Measurements from ENCODE around the genes PPY, NAGS, FAM171A2 and FZD2.

GRCh38 chr17:43528274-43529101 lies 17.7 kb downstream of the ETV4 start:
- PRO-cap: no peak

GRCh38 chr17:43657402-43657959 lies 4.2 kb downstream of the MEOX1 start:
- PRO-cap: no peak

DNA sequence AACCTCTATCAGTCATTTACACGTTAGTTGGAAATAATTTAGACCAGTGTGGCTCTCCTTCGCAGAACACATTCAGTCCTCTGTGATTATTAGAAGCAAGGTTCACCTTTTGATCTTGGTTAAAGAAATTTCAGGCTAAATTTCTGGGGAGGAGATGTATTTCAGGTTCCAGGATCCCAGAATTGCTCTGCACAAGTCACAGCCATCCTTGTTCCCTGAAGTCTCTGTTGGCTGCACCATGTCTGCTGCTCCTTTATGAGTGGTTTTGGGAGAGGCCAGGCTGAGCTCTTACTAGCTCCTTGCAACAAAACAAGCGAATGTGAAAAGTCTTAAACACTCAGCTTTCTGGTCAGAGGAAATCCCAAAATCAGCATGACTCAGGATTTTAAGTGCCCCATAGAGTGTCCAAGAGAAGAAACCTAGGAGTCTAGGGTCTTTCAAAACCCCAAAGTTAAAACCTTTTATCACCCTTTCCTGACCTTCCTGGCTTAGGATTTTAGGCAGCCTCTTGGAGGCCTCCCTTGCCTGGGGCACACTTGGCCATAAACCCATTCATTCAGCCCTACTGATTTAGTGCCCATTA lies 37.1 kb downstream of the SOST start:
- PRO-cap: no peak

- PRO-cap: no peak
Measured at GRCh38 chr17:43758368-43758617, 298 bp downstream of the SOST start.

GRCh38 chr17:43830715-43831181 lies 2.2 kb downstream of the MPP3 start:
- PRO-cap: no peak

DNA sequence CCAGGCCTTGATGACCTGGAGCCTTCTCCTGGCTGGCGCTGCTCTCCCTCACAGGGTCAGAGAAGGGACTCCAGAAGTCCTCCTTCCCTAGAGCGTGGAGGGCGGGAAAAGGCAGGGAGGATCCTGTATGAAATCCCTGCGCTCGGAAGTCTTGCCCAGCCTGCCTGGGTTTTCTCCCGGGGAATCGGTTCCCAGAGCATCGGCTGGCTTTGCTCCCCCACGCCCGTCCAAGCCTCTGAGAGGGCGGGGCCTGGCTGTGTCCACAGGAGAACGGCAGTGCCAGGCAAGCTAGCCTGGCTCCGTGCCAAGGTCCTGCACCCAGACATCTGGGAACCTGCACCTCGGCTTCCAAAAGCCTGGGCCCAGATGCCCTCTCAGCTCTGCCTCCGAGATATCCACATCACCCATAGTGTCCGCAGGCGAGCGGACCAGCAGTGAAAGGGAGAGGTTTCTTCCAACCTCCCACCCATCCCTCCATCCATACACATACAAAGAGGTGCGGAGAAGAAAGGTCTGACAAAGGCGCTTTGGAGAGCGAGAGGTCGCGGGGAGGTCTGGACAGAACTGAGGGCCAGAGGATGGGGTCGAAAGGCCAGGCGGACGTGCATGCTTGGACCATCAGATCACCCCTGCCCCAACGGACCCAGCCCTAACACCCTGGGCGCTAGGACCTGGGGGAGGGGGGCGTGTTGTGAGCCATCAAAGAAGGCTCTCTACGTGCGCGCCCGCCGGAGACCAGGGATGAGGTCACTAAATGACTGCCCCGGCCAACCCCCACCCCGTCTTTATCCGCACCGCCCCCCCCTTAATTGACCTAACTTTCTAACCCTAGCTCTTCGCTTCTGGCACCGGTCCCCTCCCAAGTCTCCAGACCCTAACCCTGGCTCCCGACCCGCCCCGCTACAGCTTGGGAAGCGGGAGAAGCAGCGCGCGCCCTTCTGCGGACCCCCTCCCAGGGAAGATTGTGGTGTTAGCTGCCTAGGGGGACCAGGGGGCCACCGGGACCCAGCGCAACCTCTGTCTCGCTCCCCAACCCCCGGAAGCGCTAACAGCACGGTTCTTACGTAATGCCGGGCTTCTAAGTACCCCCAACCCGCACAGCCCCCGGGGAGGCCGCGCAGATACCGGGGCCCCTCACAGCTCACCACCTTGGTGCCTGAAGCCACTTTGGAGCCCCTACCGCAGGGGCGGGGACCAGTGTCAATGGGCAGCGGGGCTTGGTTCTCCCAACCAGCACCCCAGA lies 850 bp downstream of the MPP2 start:
- PRO-cap: no peak

GRCh38 chr17:43908070-43908720 lies 859 bp upstream of the MPP2 start:
- PRO-cap: no peak

DNA sequence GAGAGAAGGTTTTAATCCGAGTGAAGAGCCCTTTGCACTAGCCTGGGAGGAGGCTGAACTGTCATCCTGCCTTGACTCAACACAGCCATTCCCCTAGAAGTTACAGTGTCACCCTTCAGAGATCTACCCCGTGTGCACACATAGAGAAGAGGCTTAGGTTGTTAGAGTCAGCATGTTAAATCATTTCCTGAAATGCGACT lies 14.4 kb downstream of the PPY start:
- PRO-cap: no peak

- PRO-cap: no peak
Measured at GRCh38 chr17:43942432-43942764, at the start of gene PPY. Gene PPY (minus strand): TSS chr17:43942476.

- PRO-cap: no peak
Measured at GRCh38 chr17:44004218-44004791, at the start of gene NAGS. Gene NAGS (plus strand): TSS chr17:44004622.

GRCh38 chr17:44006263-44006948 lies 2.0 kb downstream of the NAGS start:
- PRO-cap: bidirectional peak, plus-strand start at chr17:44007085, minus-strand start at chr17:44006922

DNA sequence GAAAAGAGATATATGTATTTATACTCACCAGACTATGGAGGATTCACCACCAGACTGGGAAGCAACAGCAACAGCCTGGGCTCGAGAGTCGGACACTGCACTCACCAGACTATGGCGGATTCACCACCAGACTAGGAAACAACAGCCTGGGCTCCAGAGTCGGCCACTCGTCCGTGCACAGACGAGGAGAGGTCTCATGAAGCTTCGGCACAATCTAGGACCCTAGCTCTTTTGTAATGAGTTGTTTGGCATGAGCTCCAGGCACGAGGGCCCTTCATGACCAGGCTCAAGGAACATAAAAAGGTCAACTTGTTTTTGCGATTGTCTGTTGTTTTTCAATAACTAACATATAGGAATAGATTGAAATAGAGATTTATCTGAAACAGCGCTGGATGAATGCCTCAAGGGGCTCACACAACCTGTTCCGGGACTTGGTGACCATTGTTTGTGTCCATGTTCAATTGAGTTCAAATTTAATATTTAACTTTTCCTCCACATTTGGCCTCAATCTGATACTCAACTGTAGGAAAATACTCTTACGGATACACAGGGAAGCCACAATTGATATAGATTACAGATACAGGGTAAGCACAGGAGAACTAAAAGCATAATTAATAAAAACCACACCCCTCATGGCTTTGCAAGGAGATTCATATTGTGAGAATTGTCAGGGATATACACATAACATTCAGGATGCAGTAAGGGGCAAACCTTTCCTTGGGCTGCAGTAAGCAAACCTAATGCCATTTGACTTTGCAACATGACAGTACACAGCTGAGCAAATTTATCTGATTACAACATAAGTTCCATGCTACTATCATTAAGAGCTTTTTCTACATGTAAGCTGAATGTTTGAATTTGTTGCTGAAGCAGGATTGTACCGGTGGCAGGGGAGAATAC lies 4.7 kb upstream of the TMEM101 start:
- PRO-cap: no peak

GRCh38 chr17:44034265-44034518 lies 19.4 kb upstream of the TMEM101 start:
- PRO-cap: no peak

DNA sequence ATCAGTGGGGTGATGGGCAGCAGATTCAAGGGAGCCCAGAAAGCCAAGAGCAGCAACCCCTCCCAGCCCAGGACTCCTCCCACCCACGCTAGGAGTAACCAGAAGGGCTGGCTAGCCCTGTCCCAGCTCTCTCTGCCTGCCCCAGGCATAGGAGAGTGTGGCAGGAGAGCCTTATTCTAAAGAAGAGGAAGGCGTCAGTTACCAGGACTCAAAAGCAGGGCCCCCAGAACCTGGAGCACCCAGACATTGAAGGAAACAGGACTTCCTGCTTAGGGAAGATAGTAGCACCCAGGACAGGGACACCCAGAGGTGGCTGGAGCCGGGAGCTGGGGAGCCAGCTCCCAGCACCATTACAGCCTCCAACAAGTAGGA lies 10.4 kb downstream of the HDAC5 start:
- PRO-cap: no peak

GRCh38 chr17:44120839-44121970 lies 2.2 kb downstream of the HDAC5 start:
- PRO-cap: no peak

- PRO-cap: no peak
Measured at GRCh38 chr17:44235514-44236022, 16.1 kb upstream of the UBTF start.

DNA sequence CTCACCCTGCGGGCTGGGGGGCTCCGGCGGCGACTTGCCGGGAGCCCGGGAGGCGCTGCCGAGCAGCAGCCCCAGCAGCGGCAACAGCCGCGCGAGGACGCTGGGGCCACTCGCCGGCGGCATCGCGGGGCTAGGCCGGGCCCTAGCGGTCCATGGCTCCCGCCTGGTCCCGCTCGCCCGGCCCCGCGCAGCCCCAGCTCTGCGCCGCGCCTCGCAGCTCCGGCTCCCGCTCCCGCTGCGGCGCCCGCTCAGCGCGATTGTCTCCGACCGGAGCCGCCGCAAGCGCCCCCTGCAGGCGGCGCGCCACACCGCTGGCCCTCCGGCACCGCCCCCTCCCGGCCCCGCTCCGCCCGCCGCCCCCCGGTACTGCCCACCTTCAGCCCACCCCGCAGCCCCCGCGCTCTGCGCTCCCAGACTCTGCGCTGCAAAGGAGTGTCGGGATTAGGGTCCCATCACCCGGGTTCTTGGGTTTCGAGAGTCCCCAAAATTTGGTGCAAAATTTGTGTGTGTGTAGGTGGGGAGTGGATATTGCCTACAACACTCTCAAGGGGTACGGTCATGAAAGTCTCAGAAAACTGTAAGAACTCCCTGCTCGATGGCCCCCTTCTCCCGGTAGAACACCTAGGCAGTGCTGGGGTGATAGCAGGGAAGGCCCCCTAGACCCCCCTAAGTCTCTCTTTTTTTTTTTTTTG lies at the start of gene FAM171A2:
FAM171A2 (minus strand) TSS at position 262 of the 692 bp plus-strand sequence.
- PRO-cap: unidirectional peak, minus-strand start at position 259 of the sequence

- PRO-cap: no peak
Measured at GRCh38 chr17:44436448-44436746, 46.9 kb upstream of the ITGA2B start.

DNA sequence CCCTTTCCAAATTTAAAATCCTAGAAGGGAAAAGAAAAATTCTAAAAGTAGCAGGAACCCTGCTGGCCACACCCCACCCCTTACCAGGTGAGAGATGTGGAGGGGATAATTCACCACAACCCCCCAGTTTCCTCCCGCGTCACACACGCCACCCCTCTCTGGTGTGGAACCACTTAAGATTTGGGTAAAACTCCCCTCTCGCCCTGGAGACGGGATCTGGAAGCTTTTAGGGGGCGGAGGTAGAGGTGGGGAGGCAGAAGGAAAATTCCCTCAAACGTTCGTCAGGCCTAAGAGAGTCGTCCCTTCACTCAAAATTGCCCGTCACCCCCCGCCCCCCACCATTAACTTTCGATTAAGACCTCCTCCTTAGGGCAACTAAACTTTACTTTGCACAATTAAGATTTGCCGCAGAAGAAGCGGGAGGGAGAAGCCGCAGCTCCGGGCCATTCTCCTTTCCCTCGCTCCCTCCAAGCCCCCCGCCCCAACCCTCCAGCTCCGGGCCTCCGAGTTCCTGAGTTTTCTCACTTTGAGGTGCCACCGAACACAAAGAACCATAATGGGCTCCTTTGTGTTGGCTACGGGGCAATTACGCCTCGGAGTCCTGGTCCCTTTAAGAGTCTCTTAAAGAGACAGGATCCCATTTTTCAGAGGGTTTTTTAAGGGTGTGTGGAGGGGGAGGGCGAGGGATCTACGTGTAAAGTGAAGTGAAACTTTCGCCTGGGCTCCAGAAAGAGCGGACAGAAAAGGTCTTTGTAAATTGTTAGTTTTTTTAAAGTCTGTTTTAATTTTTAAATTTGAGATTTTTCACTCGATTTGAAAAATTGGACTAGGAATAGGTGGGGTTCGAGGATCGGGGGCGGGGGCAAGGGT lies 953 bp upstream of the FZD2 start:
- PRO-cap: no peak

DNA sequence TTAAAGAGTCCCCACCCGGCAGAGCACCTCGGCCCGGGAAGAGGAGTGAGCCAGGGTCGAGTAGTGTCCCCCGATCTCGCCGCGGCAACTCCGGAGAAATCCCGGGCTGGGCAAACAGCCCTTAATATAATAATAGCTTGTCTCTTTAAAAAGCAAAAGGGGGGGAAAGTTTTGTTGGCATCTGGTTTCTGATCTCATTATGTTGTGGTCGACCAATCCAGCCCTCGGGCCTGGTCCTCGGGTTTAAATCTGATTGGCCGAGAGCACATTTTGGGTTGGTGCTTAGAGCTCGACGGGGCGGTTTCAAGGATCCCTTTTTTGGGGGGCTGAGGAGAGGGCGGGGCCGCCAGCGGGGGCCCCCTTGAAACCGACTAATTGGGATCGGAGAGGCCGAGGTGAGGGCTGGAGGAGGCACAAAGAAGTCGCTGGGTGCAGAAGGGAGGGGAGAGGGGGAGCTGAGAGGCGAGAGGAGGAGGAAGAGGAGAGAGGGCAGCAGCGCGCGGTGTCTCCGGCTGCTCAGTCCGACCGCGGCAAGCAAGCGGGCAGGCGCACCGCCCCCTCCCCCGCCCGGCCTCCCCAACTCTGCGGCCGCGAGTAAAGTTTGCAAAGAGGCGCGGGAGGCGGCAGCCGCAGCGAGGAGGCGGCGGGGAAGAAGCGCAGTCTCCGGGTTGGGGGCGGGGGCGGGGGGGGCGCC lies at the start of gene FZD2:
FZD2 (plus strand) TSS at position 519 of the 694 bp plus-strand sequence.
- PRO-cap: no peak

Measured in Metastatic Lung Carcinoma in the Adrenal Gland (tissue), 1 donor.